PFSK-1 (cell line): ENCODE measurements around a stretch of chr9.

DNA sequence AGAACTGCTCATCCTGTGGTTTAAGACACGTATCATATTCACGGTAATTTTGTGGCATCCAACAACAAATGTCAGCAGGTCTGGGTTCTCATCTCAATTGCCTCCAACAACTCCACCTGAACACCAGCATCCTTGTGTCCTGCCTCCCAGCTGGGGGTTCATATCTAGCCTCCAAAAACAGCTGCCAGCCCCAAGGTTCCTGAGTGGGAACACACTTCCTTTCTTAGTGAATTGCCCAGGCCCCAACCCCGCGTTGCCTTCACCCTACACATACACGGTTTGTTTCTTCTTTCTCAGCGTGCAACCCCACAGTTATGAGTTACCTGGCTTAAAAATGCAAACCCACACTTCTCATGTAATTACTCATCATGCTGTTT lies 77.9 kb downstream of the SEMA4D start:
- RRBS: no CpG with 5 or more reads among the region's 6 CpGs

- RRBS: no CpG with 5 or more reads among the region's 11 CpGs
Observed at GRCh38 chr9:89456908-89457481, 40.9 kb downstream of the SEMA4D start.

DNA sequence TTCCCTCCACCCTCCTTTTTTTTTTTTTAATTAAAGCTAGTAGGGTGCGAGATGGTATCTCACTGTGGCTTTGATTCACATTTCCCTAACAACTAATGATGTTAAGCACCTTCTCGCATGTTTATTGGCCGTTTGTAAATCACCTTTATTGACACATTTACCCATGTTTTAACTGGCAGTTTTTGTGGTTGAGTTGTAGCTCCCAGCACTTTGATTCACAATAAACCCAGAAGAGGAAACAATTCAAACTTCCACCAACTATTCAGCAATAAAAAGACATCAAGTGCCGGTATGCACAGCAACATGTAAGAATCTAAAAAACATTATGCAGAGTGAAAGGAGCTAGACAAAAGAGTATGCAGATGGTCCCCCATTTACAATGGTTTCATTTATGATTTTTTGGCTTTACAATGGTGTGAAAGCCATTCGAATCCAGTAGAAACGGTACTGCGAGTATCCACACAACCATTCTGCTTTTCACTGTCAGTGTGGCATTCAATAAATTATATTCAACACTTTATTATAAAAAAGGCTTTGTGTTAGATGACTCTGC lies 7.8 kb downstream of the SEMA4D start:
- RRBS: no CpG with 5 or more reads among the region's 7 CpGs

DNA sequence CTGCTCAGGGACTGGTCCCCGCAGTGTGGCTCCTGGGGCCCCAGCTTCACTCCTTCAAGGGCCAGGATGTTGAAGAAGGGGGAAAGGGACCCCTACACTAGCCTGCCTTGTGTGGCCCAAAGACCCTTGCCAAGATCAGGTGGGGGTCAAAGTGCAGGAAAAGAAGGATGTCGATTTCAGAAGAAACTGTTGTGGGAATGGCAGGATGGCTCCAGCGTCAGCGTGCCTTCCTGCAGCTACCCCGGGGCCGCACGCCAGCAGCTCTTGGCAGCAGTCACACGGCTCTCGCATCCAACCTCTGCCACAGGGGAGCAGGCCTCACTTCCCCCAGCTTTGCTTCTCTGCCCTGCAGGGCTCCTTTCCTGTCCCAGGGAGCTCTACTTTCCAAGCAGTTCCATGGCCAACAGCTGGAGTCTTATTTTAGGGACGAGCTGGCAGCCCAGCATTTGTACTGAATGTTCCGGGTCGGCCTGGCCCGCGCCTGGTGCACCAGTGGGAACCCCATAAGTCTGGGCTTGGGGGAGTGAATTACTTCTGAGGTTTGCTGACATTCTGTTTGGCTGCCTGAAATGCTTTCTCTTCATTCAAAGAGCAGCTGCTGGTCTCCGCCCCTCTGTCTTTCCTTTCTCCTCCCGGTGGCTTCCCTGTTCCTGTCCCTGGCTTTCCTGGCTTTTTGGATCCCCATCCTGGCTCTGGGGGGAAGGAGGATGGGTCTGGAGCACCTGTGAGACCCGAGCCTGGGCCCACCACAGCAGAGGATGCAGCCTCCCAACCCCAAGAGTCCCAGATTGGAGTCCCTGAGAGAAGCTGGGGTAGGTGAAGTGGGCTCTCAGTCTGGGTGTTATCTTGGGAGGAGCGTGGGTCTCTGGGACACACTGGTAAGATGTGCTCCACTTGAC lies 34.6 kb downstream of the GADD45G start:
- RRBS: no CpG with 5 or more reads among the region's 18 CpGs

- RRBS: 39% methylated on average over 5 of the region's 15 CpGs
Observed at GRCh38 chr9:89677440-89678230, 72.8 kb downstream of the GADD45G start.

GRCh38 chr9:89685984-89686629 lies 81.3 kb downstream of the GADD45G start:
- RRBS: no CpG with 5 or more reads among the region's 8 CpGs

GRCh38 chr9:89759491-89760115 lies 154.8 kb downstream of the GADD45G start:
- RRBS: no CpG with 5 or more reads among the region's 13 CpGs

DNA sequence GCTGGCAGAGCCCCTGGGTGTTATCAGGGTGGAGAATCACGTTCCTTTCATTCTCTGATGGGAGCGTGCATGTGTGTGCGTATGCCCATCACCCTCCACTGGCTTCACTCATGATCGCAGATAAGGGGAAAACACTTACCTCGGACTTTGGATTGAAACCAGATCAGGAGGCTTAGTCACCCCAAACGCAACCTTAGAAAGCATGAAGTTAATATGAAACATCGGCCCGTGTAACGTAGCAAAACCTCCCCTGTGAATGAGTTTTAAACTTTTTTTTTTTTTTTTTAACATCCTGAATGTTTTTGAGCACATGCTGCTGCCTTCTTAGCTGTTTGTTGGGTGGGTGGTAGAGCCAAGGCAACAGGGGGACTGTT lies 173.6 kb downstream of the GADD45G start:
- RRBS: no CpG with 5 or more reads among the region's 9 CpGs

DNA sequence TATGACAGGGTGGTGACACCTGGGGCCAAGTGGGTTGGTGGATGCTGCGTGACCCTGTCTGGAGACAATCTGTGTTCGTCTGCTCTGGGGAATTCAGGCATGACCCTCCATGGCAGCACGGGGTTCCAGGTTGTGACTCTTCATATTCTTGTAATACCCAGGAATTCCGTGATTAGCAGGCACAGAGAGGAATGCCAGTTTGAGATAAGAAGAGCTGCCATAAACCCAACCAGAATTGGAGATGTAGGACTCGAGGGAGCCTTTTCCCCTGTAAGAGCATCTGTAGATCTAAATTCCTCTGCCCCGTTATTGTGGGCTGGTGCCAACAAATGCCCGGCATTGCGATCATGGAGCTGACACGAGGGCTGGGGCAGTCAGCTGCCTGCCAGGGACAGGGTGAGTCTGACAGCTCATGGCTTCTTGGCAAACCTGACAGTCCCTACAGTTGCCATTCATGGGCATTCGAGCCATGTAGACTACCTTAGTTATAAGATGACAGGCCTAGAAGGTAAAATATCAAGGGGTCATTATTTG lies 279.8 kb downstream of the GADD45G start:
- RRBS: no CpG with 5 or more reads among the region's 10 CpGs

DNA sequence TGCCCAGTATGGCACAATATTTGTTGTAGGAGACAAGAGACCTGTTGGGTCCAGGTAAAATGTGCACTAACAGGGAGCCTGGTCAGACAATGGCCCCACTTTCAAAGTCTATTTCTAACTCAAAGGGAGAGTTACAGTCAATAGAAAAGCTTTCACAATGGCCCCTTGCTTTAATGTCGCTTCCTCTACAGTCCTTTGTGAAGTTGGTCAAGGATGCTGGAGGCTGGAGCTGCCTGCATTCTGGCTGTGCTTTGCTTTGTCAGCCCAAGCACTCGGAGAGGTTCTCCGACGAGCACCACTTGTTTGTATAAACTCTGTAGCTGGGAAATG lies 330.1 kb downstream of the GADD45G start:
- RRBS: no CpG with 5 or more reads among the region's 4 CpGs

- RRBS: no CpG with 5 or more reads among the region's 15 CpGs
Observed at GRCh38 chr9:89992401-89993216, 387.8 kb downstream of the GADD45G start.

GRCh38 chr9:90878580-90879102 lies 77.0 kb downstream of the SYK start:
- RRBS: no CpG with 5 or more reads among the region's 6 CpGs

DNA sequence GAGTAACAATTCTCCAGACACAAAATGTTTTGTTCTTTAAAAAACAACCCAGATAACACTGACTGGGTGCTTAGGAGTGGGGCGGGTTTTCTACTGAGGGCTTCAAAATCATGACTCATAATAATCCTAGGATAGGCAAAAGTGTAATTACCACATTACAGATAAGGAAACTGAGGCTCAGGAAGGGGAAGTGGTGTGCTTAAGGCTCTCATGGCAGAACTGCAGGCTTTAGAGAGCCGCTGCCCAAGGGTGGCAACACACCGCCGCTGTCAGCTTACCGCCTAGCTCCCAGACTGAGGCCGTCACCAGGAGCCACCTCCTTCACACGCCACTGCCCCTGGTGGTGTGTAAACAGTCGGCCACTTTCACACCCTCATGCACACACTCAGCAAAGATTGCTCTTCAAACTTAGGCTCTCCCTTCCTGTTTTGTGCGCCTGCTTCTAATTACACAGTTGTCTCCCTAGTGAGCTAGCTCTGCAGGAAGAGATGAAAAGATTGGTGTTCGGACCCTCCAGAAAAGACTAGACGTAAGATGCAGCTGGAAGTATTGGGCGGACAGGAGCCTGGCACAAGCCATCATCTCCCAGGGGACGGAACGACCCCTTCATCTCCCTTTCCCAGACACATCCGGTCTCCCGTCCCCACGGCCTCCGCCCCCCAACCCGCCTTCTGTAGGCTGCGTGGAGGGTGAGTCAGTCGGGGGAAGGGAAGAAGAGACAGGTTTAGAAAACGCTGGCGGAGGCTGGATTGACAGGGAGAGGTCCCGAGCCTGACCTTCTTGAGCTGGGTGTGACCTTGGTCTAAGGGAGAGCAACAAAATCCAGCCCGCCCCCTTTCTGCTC lies 162.7 kb downstream of the SYK start:
- RRBS: no CpG with 5 or more reads among the region's 25 CpGs

DNA sequence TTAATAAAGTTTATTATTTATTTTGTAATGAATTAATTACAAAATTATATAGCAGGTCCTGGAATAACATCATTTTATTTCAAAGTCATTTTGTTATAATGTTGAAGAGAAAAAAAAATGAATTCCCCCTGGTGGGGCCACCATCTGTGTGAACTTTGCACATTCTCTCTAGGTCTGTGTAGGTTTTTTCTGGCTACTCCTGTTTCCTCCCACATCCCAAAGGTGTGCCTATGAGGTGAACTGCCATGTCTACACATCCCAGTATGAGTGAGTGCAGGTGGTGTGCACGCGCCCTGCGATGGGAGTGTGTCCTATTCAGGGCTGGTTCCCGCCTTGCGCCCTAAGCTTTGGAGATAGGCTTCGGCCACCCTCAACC lies 195.8 kb downstream of the SYK start:
- RRBS: no CpG with 5 or more reads among the region's 6 CpGs

- RRBS: no CpG with 5 or more reads among the region's 3 CpGs
Observed at GRCh38 chr9:91101052-91101470, 260.7 kb downstream of the AUH start.

DNA sequence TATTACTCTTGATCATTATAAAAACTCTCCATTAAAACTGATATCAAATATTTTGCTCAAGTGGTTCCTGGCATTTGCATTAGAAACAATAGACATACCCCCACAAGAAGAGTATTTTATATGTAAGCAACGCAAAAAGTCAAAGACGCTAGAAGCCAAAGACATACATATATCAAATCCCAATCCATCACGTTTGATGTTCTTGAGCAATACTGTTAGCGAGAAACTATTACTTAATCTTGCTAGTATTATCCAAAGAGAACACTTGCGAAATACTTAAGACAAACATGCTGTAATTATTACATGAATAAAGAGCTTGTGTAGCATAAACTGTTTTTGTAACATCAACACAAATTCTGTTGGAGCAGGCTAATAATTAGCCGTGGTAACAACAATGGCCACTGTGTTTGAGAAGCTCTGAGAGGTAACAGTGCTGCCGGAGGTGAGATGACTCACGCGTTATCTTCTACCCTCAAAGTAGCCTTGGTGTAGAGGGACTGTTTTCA lies 164.0 kb downstream of the AUH start:
- RRBS: no CpG with 5 or more reads among the region's 9 CpGs

GRCh38 chr9:91209983-91210843 lies 151.5 kb downstream of the AUH start:
- RRBS: no CpG with 5 or more reads among the region's 10 CpGs

DNA sequence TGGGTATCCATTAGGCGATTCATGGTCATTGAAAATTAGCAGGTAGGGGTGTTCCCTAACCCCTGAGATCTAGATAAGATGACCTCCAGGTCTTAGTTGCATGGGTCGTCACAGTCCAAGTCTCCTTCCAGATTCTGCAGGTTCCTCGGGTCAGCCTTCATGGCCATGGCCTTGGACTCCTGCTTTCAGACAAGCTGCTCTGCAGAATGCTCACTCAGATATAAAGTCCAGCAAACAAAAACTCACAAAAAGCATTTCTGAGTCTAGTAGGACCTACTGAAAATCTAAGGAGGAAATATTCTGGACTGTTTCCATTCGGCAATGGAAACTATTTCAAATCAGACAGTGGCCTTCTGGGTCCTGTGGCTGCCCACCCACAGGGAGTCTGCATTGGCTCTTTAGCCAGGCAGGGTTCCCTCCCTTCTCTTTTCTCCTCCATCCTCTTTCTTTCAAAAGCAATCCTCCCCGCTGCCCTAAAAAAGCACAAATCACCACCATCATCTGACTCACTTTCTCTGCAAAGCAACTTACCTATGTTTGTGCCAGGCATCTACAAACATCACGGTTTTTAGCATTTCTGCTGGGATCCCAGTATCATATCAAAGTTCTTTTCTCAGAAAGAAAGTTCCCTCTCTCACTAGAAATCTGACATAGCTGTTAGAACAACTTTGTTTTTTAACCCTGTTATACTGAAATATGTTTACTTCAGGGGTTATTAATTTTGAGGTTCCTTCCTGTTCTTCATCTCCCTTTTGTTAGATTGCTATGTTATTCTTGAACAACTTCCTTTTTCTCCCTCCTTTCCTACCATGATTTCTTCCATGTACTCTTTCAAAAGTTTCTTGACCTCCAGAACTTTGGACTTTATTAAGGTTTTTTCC lies 20.3 kb downstream of the NFIL3 start:
- RRBS: no CpG with 5 or more reads among the region's 6 CpGs

DNA sequence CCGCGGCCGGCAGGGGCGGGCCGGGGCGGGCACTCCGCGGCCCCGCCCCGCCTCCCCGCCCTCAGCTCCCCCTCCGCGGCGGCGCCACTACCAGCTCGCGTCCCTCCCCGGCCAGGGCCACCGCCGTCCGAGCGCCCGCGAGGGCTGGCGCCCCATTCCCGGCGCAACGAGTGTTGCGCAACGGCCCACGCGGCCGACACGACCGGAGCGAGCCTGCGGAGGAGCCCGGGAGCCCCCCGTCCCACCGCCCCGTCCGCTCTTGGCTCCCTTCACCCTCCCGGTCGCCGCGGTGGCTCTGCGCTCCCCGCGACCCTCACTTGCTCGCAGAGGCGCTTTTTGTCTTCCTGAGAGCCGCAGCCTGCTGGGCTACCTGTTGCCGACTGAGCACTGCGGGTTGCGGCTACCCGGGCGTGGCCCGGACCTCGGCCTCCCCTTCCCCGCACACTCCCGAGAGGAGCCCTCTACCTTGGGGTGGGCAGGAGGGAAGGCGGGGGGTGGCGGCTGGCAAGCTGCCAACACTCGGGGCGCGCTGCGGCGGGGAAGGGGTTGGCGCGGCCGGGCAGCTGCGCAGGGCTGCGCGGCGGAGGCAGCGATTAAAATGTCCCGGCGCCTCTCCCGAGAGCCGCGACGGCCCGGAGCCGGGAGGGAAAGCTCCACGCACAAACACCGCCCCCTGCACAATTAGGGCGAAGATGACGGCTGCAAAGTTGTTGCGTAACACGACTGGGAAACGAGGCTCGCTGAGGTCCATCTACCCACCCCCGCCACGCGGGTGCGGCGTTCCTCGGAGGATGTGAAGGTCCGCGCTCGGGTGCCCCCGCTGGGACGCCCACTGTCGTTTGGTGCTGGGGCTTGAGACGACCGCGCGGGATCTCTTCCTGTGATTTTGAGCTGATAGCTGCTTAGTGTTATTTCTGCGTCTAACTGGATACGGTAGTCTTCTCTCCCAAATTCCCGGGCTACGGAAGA lies 596 bp upstream of the NFIL3 start:
- RRBS: 1% methylated on average over 43 of the region's 112 CpGs

DNA sequence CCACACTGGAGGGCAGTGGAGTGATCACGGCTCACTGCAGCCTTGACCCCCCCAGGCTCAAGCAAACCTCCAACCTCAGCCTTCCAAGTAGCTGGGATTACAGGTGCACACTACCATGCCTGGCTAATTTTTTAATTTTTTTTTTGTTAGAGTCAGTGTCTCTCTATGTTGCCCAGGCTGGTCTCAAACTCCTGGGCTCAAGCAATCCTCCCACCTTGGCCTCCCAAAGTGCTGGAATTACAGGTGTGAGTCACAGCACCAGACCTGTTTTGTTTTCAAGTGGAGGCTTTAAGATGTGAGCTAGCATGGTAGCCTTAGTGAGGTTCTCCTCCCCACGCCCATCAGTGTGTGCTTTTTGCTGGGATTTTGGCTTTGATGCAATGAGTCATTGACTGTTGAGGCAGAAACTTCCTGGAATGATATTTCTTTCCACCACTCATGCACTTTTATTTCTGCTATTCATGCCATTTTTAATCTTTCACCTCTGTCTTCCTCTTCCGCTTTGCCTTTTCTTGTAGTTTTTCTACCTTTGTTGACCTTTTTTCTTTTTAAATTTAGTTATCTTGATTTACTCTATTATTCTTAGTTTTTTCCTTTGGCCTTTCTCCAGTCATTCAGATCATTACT lies 4.2 kb upstream of the NFIL3 start:
- RRBS: no CpG with 5 or more reads among the region's 3 CpGs